Pulmonary lymph node (tissue), 1 donor: Measurements from ENCODE around the gene FAM118A.

- PRO-cap = no peak
Observed at GRCh38 chr22:43820125-43821419, 8.5 kb upstream of the EFCAB6 start.

- PRO-cap = no peak
Observed at GRCh38 chr22:43921476-43921951, 2.1 kb upstream of the PNPLA3 start.

GRCh38 chr22:44033699-44034052 lies 9.6 kb downstream of the PARVB start:
- PRO-cap = no peak

- PRO-cap = no peak
Observed at GRCh38 chr22:44056822-44057175, 32.7 kb downstream of the PARVB start.

DNA sequence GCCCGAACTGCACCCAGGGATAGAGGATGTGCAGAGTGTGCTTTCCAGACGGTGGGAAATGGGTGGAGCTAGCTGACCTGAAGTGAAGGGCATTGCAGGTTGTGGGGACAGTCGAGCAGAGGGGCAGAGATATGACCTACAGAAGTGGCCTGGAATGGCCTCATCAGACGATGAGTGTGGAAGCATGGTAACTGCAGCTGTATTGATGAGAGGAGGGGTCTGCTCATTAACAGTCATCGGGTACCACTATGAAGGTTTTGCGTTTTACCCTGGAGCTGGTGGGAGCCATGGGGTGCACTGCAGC lies 59.4 kb downstream of the PARVB start:
- PRO-cap = no peak

GRCh38 chr22:44086039-44086818 lies 62.1 kb downstream of the PARVB start:
- PRO-cap = no peak

DNA sequence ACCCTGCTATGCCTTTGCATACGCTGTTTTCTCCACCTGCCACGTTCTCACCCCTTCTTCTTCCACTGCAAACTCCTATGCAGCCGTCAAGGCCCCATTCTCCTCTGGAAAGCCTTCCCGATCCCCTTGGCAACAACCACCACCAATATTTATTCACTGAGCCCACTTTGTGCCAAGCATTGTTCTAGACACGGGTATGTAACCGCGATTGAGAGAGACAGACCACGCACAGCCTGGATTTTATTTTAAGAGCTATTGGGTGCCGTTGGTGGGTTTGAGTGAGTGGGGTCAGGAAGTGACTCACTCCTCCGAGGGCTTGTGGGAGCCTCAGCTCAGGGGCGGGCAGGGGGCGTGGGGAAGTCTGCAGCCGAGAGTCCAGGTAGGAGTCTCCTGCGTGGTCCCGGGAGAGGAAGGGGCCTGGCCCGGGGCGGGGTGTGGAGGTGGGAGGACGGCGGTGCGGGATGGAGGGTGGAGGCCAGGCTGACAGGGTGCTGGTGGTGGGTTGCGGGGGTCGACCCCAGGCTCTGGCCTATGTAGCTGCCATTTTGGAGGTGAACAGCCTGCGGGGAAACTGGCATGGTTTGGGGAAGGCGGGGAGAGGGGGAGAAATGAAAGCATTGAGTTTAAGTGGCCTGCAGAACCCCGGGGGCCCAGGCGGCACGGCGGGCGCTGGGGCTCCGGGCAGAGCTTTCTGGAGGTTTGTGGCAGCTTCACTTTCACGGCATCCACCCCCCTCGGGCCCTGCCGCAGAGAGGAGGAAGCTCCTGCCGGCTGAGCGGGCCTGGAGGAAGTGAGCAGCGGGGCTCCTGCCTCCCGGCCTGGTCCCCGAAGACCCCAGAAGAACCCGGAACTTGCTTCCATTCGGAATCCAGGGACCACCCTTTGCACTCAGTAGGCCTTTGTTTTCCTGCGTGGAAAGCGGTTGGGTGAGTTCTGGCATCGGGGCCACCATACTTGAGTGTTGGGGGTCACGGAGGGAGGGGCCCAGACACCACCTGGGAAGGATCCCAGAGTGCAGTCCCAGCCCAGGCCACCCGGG lies 586 bp downstream of the PARVG start:
- PRO-cap = bidirectional peak, plus-strand start at position 345 of the sequence, minus-strand start at position 109 of the sequence; bidirectional peak, plus-strand start at position 774 of the sequence, minus-strand start at position 693 of the sequence

- PRO-cap = no peak
Observed at GRCh38 chr22:44291905-44292372, 20.8 kb downstream of the SHISAL1 start.

DNA sequence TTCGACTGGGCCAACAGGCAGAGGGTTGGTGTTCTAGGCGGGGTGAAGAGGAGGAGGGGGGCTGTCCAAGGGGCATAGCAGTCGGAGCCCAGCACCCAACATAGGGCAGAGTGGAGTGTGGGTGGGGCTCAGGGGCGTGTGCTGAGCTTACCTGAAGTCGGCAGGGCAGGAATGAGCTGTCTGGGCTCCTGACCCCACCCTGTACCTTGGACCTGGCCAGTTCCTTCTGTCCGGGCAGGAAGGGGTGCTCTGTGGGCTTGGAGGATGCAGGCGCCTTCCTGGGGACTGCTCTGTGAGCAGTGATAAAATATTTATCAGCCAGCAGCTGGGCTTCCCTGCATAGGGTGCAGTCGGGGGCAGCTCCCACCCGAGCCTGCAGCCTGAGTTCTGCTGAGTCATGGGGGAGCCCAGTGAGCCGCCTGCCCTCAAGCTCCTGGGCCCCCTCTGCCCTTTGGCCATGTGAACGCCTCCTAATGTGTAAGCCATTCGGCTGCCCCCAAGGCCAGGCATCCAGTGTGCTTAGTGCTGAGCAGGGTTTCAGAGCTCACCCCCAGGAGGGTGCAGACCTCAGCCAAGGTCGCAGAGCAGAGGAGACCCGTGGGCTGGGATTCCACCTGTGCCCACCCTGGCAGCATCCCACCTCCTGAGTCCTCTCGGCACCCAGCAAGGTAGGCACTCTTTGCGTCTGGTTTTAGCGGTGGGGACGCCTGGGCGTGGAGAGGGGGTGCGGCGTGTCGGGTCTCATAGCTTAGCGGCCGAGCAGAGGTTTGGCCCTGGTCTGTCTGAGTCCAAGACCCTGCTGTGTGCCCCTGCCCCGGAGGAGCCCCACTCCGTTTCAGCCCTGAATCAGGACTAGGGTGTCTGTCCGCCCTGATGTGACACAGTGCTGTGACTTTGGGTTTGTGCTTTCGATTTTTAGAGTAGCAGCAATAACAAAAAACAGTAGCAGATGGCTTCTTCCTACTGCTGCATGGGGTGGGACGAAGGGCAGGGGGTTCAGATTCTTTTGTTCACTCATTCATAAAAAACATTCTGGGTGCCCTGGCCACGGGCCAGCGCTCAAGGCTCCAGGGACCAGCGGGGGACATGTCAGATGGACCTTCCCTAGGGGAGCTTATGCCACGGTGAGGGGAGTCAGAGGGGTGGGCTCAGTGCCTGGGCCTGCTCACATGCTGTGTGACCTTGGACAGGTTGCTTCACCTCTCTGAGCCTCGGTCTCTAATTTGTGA lies 25.0 kb upstream of the PRR5 start:
- PRO-cap = no peak

DNA sequence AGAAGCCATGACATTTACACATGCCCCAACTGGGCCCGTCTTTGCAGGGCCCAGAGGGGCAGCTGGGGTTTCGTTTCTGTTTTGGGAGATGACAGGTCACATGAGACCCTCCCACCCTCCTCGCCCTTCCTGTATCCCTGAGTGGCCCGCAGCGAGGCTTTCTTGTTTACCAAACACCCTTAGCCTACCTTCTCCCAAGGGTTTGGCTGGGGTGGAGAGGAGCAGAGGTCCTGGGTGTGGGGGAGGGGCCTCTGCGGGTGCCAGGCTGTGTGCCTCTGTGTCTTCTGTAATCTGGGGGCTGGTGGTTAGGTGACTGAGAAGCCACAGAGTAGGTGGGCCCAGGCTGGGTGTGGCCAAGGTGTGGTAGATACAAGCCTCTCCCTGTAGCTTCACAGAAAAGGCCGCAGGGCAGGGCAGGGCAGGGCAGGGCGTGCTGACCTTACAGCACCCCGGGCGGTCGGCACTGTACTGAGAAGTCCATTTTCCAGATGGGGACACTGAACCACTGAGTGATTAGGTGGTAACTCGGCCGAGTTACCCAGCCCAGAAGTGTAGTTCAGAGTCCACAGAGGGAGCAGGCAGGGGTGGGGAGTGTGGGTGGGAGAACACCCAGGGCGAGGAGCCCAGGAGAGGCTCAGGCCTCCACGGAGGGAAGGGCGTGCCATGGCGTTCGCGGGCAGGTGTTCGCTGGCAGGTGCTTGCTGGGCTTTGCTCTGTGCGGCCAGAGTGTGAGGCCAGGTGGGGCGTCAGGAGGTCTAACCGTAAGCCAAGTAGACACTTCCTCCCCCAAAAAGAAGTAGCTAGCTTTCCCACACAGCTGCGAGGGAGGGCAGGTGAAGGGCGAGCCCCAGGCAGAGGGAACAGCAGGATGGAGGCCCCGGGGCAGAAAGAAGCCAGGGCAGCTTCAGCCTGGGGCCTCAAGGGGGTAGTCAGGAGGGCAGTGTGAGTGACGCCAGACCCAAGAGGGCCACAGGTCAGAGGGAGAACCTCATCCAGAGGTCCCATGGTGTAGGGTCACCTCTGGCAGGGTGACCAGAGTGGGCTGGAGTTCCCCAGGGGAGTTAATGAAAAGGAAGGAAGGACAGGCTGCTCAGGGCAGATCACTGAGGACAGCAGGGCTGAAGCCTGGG lies 8.8 kb downstream of the PRR5 start:
- PRO-cap = unidirectional peak, minus-strand start at position 293 of the sequence

GRCh38 chr22:44755456-44755807 lies 3.1 kb downstream of the ARHGAP8 start:
- PRO-cap = no peak

DNA sequence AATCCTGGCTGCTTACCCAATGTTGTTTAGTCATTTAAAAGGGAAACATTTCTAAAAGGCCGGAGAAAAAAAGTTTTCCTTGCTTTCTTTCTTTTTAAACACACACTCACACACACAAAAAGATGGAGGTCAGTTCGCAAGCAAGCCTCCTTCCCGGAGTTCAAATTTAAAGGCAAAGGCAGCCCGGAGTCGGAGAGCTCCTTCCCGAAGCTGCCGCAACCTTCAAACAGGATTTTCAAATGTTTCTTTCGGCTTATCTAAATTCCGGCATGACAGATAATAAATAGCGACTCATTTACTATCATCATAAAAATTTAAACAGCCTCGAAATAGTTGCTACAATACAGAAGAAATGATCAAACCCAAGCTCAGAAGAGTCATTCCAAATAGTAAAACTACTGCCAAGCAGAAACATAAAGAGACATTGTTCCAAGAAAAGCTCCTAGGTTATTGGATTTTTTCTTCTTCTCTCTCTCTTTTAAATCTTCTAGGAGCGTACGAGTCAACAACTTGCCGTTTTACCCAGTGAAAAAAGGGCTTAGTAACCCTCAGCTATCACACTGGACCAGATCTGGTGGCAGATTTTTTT lies 3.4 kb downstream of the PHF21B start:
- PRO-cap = no peak

- PRO-cap = unidirectional peak, minus-strand start at chr22:45169970
Observed at GRCh38 chr22:45169798-45170300, 6.1 kb downstream of the NUP50 start.

DNA sequence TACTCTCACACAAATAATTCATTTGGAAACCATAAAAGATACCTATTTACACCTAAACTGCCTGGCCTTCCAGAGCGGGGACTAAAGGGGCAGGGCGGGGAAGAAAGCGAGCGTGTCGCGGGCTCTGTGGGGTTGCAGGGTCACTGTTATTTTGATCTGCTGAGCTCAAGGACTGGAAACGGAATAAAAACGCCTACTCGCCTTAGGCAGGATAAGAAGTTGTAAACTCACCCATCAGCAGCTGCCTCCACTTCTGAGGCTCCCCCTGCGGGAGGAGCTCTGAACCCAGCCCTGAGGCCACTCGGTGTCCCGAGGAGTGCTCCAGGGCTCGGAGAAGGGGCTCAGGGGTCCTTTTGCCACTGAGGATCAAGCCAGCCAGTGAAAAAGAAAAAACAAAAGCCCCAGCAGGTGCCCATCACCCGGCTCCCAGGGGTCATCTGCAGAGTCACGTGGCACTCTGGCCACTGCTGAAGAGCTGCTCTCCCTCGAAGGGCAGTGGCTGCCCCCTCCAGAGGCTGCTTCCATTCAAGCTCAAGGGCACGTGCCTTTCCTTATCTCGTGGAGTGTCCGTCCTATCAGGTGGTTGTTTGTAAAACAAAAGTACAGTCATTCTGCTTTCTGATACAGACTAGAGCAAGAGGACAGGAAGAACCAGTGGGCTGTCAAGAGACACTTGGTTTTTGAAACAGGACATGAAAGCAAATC lies 29.0 kb downstream of the NUP50 start:
- PRO-cap = no peak

DNA sequence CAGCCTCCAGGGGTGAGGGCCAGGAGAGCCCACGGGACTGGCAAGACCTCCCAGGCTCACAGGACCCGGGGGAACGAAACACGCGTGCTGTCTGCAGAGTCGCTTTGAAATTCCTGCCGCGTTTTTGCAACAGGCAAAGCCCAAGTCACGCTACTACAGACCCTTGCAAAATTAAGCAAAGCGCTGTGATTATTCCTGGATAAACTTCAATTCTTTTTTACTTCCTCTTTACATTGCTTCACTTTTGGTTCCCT lies 27.3 kb downstream of the KIAA0930 start:
- PRO-cap = no peak

- PRO-cap = no peak
Observed at GRCh38 chr22:45225717-45226388, 14.8 kb downstream of the KIAA0930 start.

- PRO-cap = no peak
Observed at GRCh38 chr22:45228361-45228713, 12.4 kb downstream of the KIAA0930 start.

DNA sequence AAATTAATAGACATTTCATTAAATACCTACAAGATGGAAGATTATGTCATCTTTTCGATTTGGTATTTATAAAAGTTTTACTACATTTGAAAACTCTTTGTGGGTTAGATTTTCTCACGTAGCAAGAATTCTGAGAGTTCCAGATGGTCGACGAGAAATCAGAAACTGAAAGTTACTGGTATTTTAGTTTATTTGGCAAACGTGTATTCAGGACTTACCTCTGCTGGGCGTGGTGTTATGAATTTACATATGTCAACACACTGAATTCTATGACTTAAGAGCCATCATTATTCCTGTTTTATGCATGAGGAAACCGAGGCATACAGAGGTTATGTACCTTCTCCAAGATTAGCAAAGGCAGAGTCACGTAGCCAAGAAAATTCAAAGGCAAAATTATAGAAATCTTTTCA lies 8.5 kb upstream of the KIAA0930 start:
- PRO-cap = unidirectional peak, minus-strand start at position 160 of the sequence

DNA sequence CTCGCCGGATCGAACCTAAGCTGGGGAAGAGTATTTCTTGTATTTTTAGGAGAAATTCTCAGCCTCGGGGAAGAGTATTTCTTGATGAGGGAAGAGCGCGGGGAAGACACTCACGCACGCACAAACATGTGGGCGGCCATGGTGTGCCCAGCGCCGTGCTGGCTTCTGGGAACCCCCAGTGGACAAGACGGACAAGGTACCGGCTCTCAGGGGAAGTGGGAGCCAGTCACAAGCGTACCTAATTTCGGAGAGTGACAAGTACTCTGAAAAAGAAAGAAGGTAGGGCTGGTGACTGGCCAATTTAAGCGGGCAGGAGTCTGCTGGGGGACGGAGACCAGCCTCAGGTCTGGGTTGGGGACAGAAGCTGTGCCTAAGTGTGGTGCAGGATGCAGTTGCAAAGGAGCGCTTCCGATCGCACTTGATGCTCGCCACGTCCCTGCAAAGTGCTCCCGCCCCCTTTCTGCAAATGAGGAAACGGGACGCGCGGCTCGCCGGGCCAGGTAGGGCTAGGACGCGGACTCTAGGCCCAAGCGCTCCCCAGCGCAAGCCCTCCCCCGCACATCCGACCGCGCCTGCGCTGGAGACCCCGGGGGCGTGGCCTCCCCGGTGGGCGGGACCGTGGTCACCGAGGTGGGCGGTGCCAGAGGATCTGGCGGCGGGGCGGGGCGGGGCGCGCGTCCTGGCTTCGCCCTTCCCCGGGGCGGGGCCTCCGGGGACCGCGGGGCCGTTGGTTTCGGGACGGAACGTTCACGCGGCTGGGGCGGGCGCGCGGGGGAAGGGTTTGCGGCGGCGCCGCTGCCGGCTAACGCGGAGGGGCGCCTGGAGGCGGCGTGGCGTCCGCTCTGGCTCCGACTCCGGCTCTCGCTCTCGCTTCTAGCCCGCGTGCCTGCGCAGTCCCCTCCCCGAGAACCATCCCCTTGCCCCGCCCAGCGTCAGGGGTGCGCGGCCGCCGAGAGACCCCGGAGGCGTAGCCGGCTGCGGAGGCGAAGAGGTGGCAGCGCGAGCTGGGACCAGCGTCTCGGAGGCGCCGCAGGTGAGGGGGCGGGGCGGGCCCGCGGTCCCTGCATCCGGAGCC lies at the start of gene FAM118A:
Gene FAM118A (plus strand): TSS at position 784 of the 1,075 bp plus-strand sequence.
- PRO-cap = bidirectional peak, plus-strand start at position 777 of the sequence, minus-strand start at position 564 of the sequence; bidirectional peak, plus-strand start at position 986 of the sequence, minus-strand start at position 863 of the sequence

DNA sequence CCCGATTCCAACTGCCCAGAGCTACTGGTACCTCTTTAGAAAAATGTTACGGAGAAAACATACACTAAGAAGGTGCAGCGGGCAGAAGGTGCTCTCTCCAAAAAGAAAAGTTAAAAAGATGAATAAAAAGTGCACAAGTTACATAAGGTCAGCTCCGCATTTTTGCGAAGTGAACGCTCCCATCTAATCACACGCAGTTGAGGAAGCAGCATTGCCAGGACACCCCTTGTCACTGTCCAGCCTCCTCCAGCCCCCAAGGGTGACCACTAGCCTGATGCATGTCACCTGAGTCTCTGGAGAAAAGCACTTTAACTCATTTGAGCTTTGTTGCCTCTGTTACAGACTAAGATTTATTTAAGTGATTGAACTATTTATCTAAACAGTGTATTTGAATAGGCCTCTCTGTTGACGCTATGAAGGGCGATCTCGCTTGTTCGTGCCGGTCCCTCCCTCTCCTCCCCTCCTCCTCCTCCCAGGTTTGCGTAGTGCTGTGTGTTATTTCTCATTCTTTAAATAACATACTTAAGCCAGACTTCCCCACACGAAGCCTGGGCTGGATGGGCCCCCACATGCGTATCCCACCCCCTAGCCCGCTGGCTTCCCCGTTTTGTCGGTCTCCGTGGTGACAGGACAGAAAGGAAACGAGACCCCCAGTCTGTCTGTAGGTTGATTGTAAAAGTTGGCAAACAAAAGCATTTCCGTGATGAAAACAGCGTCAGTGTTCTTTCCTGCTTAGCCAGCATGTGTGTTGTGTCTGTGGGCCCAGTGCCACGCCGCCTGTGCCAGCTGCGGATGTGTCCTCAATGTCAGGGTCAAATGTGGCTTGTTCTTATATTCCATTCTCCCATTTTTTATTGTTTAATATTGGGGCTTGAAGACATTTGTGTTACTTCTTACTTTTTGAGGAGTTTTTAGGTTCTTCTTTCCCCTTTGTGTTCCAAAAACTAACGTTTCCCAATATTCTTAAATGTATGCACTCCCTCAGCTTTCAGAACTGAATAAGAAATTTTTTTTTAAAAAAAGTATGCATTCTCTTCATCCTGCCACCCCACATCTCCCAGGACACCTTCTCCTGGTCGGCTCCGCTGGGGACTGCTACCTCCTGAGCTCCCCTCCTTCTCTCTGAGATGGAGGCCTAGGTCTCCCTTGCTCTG lies 27.2 kb downstream of the FAM118A start:
- PRO-cap = no peak